ENCODE measurements around the gene SYNPO.

GRCh38 chr5:150215426-150215951, 25.6 kb downstream of the SLC6A7 start:
- RRBS: no CpG with 5 or more reads among the region's 2 CpGs

GRCh38 chr5:150339979-150340592, 17.4 kb upstream of the TCOF1 start:
- RRBS: no CpG with 5 or more reads among the region's 5 CpGs

- RRBS: no CpG with 5 or more reads among the region's 3 CpGs
Measured at GRCh38 chr5:150382409-150382834, 24.9 kb downstream of the TCOF1 start.

GRCh38 chr5:150385973-150386461, 26.7 kb downstream of the CD74 start:
- RRBS: no CpG with 5 or more reads among the region's 14 CpGs

DNA sequence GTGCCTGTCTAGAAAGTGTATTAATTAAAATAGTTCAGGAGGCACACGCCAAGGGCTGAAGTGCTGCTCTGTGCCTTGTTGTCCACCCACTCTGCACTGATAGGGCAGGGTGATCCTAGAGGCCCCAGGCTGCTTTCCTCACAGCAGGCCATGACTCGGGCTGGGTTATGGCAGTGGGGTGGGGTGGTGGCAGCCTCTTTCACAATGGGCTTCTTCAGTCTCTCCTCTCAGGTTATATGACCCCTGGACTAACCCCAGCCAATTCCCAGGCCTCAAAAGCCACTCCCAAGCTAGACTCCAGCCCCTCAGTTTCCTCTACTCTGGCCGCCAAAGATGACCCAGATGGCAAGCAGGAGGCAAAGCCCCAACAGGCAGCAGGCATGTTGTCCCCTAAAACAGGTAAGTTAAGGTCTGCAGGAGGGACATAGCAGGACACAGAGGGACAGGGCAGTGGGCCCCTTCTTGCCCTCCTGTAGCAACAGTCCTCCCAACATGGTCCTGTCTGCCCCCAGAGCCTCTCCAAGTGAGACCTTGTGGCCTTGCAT, 19.5 kb downstream of the CD74 start:
- RRBS: no CpG with 5 or more reads among the region's 3 CpGs

- RRBS: no CpG with 5 or more reads among the region's 8 CpGs
Measured at GRCh38 chr5:150394022-150394821, 18.5 kb downstream of the CD74 start.

- RRBS: no CpG with 5 or more reads among the region's 17 CpGs
Measured at GRCh38 chr5:150399543-150400465, 12.9 kb downstream of the CD74 start.

DNA sequence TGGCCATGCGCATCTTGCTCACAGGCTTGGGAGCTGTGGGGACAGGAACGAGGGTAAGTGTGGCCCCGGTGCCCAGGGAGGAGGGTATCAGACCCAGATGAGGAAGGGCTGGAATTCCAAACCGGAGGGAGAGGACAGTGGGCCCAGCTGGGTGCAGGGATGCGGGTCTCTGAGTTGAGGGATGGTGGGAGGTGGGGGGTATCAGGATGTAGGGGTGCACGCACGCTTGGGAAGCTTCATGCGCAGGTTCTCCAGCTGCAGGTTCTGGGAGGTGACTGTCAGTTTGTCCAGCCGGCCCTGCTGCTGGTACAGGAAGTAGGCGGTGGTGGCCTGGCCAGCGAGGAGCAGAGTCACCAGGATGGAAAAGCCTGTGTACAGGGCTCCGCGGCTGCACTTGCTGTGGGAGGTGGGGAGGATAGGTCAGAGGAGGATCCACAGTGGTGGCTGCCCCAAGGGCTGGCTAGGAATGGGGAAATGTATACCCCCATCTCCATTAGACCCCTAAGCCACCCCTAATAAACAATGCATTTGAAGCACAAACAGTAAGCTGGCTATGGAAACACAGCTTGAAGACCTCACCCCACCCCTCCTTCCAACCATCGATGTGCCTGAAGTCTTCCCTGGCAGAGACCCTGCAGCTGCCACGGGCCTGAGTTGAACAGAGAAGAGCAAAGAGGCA, 5.6 kb downstream of the CD74 start:
- RRBS: no CpG with 5 or more reads among the region's 15 CpGs

- RRBS: no CpG with 5 or more reads among the region's 2 CpGs
Measured at GRCh38 chr5:150413301-150413713, 597 bp upstream of the CD74 start.

GRCh38 chr5:150523813-150524176, 15.9 kb downstream of the NDST1 start:
- RRBS: no CpG with 5 or more reads among the region's 2 CpGs

DNA sequence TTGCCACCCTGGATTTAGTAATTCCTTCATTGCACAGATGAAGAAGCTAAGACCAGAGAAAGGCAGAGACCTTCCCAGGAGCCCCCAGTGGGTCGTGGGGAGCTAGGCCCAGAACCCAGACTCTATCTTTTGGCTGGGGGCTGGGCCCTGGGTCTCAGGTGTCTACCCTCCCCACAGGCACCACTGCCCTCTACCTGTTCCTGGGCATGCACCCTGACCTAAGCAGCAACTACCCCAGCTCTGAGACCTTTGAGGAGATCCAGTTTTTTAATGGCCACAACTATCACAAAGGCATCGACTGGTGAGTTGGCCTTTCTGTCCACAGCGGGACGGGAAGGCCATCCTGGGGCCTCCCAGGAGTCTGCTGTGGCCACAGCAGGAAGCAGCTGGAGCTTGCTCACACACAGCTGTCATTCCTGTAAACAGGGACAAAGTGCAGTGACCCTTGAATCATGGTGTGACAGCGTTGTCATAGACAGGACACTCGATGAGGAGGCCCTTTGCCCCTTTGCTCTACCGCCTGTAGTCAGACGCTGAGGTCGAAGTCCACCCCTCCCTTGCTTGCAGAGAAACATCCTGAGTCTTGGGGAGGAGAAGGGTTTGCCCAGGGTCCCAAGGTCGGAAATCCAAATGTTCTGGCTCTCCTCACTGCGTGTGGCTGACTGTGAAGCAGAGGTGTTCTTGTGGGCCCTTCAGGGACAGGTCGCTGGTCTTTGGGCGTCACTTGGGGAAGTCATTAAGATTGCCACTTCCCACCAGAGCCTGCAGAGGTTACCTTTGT, 34.9 kb downstream of the NDST1 start:
- RRBS: no CpG with 5 or more reads among the region's 13 CpGs

DNA sequence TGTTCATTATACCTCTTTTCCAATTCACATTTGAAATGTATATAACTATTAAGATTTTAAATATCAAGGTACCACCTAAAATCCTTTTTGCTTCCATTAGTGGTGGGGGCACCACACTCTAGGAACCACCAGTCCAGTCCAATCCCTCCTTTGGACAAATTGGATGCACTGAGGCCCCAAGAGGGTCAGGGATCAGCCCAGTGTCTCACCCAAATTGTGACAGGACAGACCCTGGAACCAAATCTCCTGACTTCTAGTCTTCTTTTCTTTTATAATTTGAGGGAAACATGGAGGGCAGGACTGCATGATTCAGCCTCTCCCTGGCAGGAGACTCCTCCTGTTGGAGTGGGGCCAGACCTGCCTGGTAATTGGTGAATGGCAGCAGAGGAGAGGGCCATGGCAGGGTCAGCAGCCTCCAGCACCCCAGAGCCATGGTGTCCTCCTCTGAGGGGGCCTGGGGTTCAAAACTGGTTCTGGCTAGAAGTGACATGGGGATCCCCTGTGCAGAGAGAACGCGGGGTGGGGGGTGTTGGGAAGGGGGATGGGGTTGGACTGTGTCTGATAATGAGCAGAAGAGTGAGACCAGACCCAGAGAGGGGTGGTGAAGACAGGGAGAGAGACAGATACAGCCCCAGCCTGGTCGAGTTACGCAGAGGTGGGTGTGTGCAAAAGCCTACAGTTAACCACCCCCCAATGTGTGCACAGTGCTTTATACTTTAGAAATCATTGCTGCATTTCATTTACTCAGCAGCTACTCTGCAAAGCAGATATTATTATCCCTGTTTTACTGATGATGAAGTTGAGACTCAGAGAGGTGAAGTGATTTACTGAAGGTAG, 4.0 kb upstream of the SYNPO start:
- RRBS: no CpG with 5 or more reads among the region's 4 CpGs

- RRBS: 72% methylated on average over 2 of the region's 19 CpGs
Measured at GRCh38 chr5:150640146-150641249, at the start of gene SYNPO. SYNPO (plus strand) TSS chr5:150640660.

DNA sequence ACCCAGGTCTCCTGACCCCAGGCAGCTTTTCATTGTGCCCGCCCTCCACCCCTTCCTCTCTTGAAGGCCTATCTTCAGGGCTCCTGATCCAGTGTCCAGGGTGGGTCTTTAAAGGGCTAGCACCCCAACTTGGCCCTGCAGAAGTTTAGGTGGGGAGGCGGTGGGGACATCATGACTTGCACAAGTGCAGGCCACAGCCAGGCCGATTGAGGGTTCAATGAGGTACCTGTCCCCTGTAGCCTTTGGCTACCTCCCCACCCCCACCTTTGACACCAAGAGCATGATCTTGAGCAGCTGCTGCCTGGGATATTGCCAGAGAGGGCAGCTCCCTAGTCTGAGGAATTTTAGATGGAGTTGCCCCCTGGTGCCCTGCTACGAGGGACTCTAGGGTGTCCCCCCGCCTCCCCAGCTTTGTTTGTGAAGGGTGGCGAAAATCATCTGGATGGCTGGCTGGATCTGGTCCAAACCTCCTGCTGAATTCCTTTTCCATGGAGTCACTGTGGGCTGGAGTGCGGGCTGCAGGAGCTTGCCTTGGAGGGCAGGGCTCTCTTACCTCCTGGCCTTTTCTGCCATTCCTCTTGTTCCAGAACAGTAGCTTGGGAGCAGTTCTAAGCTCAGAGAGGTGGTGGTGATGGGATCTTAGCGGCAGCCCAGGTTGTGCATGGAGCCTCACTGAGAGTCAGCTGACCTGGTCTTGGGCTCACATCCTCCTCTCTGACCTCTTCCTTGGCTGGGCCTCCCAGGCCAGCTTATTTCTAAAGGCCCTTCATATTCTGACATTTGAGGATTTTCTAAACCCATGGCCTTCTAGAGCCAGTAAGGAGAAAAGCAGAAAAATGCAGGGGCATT, 2.0 kb downstream of the SYNPO start:
- RRBS: no CpG with 5 or more reads among the region's 8 CpGs

- RRBS: no CpG with 5 or more reads among the region's 4 CpGs
Measured at GRCh38 chr5:150673951-150674616, 13.0 kb downstream of the MYOZ3 start.

GRCh38 chr5:150781499-150782662, 3.3 kb downstream of the SMIM3 start:
- RRBS: no CpG with 5 or more reads among the region's 11 CpGs

DNA sequence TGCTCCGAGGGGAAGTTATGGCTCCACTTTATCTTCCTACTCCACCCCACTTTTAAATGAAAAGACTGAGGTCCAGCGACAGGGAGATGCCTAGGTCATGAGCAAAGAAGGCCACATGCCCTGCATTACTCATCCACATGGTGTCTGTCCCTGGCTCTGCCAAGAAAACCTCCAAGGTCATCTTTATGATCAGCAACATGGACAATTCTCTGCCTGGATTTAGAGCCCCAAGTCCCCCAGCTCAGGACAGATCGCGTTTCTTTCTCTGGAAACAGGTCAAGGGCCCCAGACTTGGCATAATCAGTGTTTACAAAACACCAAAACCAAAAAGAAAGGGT, 17.4 kb downstream of the GPX3 start:
- RRBS: no CpG with 5 or more reads among the region's 4 CpGs

GRCh38 chr5:151038208-151039332, 18.2 kb downstream of the GPX3 start:
- RRBS: no CpG with 5 or more reads among the region's 19 CpGs

GRCh38 chr5:151058763-151059300, 22.0 kb downstream of the TNIP1 start:
- RRBS: no CpG with 5 or more reads among the region's 8 CpGs